Endodermal cell (in vitro differentiated cells): ENCODE measurements around a stretch of chr5.

- PRO-cap: bidirectional peak, plus-strand start at chr5:141637622, minus-strand start at chr5:141637553
Measured at GRCh38 chr5:141637119-141638004, 565 bp downstream of the RELL2 start.

DNA sequence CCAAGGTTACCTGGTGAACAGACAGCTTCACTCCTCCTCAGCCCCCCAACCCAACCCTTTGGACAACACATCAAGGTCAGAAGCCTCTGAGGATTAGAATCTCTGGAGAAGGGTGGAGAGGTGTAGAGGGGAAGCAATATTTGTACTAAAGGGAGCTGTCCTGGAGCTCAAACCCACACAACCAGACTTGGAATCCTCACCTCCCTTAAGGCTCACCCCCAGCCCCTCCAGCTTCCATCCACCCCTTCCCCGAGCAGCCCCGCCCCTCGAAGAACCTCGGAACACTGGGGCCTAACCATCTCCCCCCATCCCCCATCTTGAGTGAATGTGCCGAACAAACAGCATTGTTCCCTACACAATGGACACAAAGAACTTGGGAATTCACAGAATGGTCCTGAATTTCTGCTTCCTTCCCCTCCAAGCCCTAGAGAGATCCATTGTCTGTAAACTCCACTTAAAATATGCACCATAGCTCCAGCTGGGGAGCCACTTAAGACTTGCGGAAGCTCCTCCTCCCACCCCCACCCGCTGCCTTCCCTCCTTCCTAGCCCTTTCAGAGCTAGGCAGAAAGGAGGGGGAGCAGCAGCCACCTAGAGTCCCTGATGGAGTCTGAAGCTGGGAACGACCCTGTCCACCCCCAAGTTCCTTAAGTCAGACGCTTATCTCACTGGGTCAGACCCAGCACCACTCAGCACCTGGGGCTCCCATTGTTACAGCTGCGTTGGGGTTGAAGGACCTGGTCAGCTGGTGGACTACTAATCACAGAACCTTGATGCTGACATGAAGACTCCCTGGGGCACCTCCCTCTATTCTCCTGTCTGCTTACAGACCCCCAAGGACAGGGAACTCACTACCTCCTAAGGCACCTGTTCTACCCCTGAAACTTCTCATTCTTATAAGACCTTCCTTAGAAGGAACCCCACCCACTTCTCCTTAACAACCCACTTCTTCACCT lies 61.5 kb downstream of the PCDH1 start:
- PRO-cap: bidirectional peak, plus-strand start at position 315 of the sequence, minus-strand start at position 207 of the sequence; bidirectional peak, plus-strand start at position 556 of the sequence, minus-strand start at position 465 of the sequence

DNA sequence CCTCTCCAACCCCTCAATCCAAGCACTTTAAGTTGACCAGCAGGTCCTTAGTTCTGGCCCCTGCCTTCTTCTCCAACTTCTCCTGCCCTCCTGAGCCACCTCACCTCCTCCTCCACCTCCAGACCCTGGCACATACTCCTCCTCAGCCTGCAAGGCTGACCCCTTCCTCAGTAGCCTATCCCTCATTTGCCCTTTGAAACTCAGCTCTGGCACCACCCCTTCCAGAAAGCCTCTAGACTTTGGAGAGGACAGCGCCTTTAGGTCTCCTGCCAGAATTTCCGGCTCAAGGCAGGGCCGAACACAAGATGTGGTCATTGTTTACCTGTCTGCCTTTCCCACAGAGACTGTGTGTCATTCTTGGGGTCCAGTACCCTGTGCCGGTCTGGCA lies 29.6 kb downstream of the PCDH1 start:
- PRO-cap: bidirectional peak, plus-strand start outside the sequence, minus-strand start at position 92 of the sequence

- PRO-cap: no peak
Measured at GRCh38 chr5:141854198-141854661, 24.0 kb downstream of the PCDH1 start.

- PRO-cap: bidirectional peak, plus-strand start at chr5:141876216, minus-strand start at chr5:141876037; unidirectional peak, minus-strand start at chr5:141876714
Measured at GRCh38 chr5:141875778-141876785, 2.1 kb downstream of the PCDH1 start.

DNA sequence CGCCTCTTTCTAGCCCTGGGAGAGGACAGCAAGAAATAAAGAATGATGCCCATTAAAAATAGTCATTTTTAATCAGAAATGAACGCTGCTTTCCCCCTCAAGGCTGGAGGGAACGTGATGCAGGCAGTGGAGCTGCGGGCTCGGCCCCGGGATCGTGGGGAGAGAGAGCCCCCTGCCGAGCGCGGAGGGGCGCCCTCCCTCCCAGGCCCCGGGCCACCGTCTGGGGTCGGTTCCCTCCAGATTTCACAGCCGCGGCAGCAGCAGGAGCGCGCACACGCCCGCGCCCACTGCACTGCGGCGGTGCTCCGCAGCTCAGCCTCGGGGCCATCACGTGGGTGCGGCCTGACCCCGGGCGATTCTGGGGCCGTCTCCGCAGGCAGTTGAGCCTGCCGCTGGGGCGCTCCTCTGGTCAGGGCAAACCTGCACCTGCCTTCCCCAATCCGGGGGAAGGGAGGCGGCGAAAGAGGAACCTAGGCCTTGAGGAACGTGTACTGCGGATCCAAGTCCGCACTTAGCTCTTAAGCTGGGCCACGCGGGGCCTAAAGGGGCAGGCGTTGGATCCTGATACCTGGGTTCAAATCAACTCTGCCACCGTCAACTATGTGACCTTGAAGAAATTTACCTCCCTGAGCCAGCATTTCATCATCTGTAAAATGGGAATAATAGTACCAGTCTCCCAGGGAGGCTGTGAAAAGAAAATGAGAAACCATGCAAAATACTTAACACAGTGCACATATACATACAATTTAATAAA lies 9.4 kb upstream of the DELE1 start:
- PRO-cap: no peak

GRCh38 chr5:141945135-141945775 lies 12.7 kb downstream of the PCDH12 start:
- PRO-cap: no peak

- PRO-cap: no peak
Measured at GRCh38 chr5:141995050-141995821, 17.6 kb downstream of the GNPDA1 start.

DNA sequence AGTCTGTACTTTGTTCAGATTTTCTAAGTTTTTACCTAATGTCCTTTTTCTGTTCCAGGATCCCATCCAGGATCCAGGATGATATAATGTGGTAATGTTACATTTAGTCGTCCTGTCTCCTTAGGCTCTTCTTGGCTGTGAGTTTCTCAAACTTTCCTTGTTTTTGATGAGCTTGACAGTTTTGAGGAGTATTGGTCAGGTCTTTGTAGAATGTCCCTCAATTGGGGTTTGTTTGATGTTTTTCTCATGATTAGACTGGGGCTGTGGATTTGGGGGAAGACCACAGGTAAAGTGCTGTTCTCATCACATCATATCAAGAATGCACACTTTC lies 9.6 kb downstream of the NDFIP1 start:
- PRO-cap: no peak

DNA sequence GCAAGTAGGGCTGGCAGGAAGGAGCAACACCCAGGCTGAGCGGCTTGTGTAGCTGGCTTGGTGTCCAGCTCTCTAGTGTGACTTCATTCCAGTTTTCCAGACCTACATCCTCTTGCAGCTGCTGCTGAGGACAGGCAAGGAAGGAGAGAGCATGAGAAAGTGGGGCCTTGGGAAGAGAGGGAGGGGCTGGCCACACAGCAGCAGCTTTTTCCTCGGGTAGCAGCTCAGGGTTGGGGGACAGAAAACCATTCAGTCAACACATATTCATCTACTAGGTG lies 80.2 kb downstream of the FGF1 start:
- PRO-cap: no peak

DNA sequence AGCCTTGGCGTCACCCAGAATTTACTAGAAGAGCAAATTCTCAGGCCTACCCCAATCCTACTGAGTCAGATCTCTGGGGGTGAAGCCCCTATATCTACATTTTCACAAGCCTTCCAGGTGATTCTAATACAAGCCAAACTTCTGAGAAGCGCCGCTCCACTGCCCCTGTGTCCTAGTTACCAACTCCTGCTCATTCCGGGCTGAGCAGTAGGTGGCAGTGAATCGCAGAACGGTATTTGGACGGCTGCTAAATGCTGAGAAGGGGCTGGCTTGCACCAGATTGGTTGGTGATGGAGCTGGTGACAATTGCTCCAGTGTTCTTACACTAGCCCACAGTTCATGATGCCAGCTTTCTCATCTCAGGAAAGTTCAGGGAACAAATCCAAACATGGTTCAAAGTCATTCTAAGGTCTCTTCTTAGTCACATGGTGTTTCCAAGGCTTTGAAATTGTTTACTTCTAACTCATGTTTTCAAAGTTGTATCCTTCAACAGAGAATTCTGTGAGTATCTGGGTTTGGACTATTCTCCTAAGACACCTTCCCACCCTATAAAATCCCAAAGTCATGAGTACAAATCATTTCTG lies 31.1 kb upstream of the FGF1 start:
- PRO-cap: no peak

GRCh38 chr5:142819091-142819631 lies 49.0 kb downstream of the ARHGAP26 start:
- PRO-cap: no peak

GRCh38 chr5:142833408-142833836 lies 63.2 kb downstream of the ARHGAP26 start:
- PRO-cap: bidirectional peak, plus-strand start at chr5:142833757, minus-strand start at chr5:142833669

DNA sequence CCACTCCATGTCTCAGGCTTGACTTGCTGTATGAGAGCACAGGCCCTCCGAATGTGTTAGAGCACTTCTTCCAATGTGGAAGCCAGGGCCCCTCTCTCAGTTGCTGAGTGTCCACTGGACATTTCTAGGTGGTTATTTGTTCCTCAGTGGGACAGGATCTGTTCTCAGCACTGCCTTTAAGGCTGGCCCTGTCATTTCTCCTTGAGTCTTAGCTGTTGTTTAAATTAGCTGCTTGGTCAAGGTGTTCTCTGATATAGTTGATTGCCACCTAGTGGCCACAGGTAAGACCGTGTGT lies 96.7 kb downstream of the ARHGAP26 start:
- PRO-cap: unidirectional peak, minus-strand start at position 221 of the sequence

DNA sequence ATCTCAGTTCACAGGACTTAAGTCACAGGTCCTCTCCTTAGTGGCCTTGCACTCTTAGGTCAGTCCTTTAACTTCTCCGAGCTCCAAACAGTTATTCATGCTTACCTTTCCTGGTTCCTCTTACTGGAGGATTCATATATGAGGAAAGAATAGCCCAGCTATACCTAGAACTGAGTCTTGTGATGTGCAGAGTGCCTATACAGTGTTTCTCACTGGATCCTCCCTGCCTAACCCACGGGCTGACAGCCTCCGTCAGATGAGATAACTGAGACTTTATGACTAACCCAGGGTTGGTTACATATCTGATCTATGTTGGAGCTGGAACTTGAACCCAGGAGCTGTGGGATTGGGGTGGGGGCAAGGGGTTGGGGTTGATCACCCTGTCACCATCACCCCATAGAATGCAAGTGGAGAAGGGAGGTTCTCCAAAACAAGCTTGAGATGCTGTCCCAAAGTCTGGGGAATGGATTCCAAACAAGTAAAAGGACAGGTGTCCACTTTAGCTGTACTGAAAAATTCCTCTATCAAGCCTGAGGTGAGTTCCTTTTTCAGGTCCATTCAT lies 100.4 kb downstream of the ARHGAP26 start:
- PRO-cap: no peak

- PRO-cap: no peak
Measured at GRCh38 chr5:142874515-142875393, 104.6 kb downstream of the ARHGAP26 start.

- PRO-cap: no peak
Measured at GRCh38 chr5:142925474-142926252, 155.5 kb downstream of the ARHGAP26 start.

DNA sequence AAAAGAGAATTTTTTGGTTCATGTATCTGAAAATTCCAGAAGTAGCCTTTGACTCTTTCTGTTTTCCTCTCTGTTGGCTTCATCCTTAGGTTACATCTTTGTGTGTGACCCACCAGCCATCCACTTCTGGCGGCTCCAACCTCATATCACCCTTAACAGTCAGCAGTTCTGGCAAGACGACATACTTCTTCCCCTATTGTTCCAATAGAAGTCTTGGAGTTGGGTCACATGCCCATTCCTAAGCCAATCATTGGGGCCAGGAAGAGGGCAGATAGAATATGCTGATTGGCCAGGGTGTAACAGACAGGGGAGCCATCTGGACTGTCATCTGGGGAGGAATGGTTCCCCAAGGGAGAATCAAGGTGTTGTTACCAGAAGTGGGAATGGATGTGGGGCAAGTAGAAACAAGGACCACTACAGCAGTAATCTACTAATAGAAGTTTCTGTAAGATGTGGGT lies 200.2 kb downstream of the ARHGAP26 start:
- PRO-cap: no peak

DNA sequence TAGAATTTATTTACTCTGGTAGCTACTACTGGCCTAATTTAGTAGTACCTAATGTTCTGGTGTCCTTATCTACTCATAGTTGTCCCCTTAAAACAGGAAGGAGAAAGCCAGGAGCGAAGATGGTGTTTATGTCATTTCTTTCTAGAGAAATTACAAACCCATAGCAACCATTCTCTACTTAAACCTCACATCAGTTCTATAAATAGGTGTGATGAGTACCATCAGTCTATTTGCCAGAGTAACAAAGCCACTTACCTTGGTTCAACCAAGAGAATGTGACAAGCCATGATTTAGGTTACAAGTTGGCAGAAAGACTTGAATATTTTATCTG lies 286.6 kb downstream of the ARHGAP26 start:
- PRO-cap: no peak

- PRO-cap: no peak
Measured at GRCh38 chr5:143166078-143166584, 237.4 kb downstream of the NR3C1 start.